Heart left ventricle (tissue), 7 donors: Measurements from ENCODE around the genes NUCB1 and RUVBL2.

DNA sequence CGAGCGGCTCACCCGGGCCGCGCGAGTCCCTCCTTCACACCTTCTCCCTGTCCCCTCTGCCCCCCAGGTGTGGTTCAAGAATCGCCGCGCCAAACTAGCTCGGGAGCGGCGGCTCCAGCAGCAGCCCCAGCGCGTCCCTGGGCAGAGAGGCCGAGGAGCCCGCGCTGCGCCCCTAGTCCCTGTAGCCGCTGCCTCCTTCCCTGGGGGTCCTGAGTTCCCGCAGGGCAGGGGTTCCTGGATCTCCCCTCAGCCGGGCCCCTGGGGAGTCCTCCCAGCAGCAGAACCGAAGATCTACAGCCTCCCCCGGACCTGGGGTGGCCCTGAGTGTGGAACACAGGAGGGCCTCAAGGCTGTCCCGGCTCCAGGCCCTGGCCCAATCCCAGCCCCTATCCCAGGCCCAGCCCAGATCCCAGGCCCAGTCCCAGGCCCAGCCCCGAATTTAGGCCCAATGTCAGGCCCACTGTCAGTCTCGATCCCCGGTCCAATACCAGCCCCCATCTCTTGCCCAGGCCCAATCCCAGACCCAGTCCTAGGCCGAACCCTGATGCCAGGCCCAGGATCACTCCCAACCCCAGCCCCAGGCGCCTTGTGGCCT, 1.8 kb downstream of the TPRX2 start:
- PRO-cap, 6 experiments: peak in 2 of 6 experiments; most common minus-strand start position 369 of the sequence (in 2)
- RAMPAGE, long total RNA, 2 experiments: no peak in any of the 2 experiments
- RRBS: 61% methylated on average over 6 of the region's 29 CpGs

DNA sequence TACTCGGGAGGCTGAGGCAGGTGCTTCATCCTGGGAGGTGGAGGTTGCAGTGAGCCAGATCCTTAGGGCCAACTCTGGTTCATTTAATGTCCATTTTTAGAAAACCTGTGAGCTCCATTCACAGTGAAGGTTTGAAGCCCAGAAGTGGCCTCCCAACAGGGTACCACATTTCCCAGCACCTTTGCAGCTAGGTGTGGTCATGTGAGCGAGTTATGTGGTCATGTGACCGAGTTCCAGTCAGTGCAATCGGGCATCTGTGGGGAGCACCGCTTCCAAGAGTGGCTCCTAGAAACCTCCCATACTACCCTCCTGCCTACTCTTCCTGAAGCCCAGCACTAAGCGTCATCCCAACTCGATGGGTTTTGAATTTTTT, 618 bp upstream of the PLA2G4C start:
- PRO-cap, 6 experiments: no peak in any of the 6 experiments
- RAMPAGE, long total RNA, 2 experiments: no peak in any of the 2 experiments
- RRBS: no CpG with 5 or more reads among the region's 7 CpGs

DNA sequence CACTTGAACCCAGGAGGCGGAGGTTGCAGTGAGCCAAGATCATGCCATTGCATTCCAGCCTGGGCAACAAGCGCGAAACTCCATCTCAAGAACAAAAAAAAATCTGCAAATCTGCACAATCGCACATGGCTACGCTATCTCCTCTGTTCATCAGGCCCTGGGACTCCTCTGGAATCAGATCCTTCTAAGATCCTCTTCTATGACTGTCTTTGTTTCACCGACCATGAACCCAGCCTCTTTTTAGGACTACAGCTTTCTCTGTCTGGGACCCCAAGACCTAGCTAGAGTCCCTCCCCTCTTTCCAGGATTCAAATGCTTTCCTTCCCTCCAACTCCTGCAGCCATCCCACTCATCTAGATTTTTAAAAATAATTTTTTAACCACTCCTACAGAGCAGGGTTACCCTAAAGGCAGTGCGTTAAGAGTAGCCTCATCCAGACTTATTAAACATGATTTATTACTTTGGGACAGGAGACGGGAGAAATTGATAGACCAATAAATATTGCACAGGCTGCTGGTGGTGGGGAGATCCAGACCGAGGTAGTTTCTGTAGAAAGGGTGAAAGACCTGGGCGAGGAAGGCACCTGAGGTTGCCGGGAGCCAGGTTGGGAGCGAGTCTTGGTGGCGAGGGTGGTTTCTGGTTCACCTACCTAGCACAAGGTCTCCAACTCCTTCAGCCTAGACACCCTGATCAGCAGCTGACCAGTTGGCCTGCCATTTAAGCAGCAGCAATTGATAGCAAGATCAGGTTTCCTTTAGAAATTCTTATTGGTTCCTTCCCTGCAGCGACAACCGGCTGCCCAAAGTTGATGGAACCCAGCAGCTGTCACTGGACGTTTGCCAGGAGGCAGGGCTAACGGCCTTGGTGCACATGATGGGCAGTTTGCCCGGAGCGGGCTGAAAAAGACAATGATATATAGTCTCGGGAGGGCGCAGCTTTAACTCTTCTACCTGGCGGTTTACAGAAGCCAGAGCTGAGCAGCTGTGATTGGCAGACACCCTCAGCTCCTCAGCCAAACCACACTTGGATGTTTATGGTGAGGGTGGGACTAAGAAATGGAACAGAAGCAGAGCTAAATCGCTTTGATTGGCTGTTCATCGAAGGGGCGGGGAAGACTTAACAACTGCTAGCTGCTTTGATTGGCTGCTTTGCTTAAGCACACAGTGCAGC, 7.0 kb downstream of the EMP3 start:
- PRO-cap, 6 experiments: peak in 6 of 6 experiments; most common minus-strand start position 1,025 of the sequence (in 3)
- RAMPAGE, long total RNA, 2 experiments: no peak in any of the 2 experiments
- RRBS: 3% methylated on average over 3 of the region's 25 CpGs

GRCh38 chr19:48452226-48452660, 3.1 kb upstream of the KCNJ14 start:
- PRO-cap, 6 experiments: no peak in any of the 6 experiments
- RAMPAGE, long total RNA, 2 experiments: no peak in any of the 2 experiments
- RRBS: no CpG with 5 or more reads among the region's 6 CpGs

DNA sequence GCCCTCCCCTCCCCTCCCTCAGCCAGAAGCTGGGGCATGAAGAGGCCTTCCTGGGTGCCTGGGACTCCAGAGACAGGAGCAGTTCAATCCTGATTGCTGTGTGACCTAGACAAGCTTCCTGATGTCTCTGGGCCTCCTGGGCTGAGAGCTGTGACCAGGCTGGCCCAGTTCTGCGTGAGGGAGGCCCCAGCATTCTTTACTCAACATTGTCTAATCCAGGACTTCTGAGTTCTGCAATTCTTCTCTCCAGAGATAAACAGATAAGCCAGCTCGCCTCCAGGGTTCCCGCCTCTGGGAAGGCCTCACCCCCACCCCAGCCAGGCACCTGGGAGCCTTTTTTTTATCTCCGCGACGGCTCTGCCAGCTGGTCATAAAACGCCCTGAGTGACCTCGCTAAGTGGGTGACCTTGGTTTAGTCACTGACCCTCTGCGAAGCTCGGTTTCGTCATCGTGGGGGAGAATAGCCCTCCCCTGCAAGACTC, 1.7 kb downstream of the SULT2B1 start:
- PRO-cap, 6 experiments: no peak in any of the 6 experiments
- RAMPAGE, long total RNA, 2 experiments: no peak in any of the 2 experiments
- RRBS: no CpG with 5 or more reads among the region's 12 CpGs

DNA sequence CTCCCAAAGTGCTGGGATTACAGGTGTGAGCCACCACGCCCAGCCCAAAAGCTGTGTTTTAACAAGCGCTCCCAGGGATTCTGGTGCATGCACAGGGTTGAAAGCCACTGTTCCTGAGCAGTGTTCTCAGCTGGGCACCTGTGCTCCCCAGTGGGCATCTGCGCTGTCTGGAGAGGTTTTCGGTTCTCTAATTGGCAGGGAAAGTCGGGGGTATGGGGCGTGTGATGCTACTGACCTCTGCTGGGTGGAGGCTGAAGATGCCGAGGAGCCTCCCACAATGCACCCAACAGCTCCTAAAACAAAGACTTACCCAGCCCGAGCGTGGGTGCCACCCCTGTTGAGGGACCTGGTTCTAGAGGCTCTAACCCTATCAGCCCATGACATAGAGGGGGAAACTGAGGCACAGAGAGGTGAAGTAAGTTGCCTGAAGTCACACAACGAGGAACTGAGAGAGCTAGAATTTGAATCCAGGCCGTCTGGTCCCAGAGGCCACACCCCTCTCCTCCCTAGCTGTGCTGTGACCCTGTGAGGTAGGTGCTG, 2.2 kb downstream of the SPACA4 start:
- PRO-cap, 6 experiments: no peak in any of the 6 experiments
- RAMPAGE, long total RNA, 2 experiments: no peak in any of the 2 experiments
- RRBS: no CpG with 5 or more reads among the region's 11 CpGs

DNA sequence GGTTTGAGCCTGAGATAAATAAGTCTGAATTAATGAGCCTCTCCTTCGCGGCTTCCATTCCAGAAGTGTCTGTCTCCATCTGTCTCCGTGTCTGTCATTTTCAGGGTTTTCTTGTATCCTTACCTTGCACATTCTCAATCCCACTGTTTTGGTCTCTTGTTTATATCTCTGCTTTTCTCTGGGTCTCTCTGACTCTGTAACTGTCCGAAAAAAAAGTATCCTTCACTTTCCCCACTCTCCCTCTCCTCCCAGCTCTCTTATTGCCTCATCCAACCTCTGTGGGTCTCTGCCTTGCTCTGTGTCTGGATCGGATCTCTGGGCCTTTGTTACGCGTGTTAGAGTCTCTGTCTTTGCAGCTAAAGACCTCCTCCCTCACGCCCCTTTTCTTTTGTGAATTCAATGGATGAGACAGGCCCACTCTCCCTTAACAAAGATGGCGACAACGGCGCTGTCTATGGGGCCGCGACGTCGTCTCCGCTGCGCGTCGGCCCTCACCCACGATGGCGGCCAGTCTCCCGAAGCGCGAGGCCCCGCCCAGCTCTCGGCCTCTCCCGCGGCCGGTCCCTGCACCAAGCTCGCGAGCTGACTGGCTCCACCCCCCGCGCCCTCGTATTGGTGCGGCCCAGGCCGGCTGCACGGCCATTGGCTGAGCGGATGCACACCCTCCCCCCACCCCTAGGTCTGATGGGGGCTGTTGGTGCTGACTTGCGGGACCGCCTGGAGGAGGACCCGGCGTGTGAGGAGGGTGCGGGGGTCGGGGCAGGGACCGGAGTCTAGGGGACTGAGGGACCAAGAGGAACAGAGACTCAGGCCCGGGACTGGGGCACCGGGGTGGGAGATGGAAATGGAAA, 4.6 kb downstream of the SPHK2 start:
- PRO-cap, 6 experiments: peak in 5 of 6 experiments; most common plus-strand start position 713 of the sequence (in 4); most common minus-strand start position 514 of the sequence (in 3)
- RAMPAGE, long total RNA, 2 experiments: start-site peak on the plus strand in 1 of 2 experiments, centred at position 491 of the sequence, 11 reads per replicate
- RRBS: 3% methylated on average over 18 of the region's 47 CpGs

GRCh38 chr19:48899659-48900514, at the start of gene NUCB1:
Gene NUCB1 (plus strand): TSS chr19:48900312.
- PRO-cap, 6 experiments: peak in 6 of 6 experiments; most common plus-strand start chr19:48900347 (in 3); most common minus-strand start chr19:48900199 (in 3)
- RAMPAGE, long total RNA, 2 experiments: start-site peak on the plus strand in 2 of 2 experiments, at chr19:48900322-48900364 at its widest, 3,676 to 4,549 reads per replicate
- RRBS: under 1% methylated on average over 4 of the region's 35 CpGs

DNA sequence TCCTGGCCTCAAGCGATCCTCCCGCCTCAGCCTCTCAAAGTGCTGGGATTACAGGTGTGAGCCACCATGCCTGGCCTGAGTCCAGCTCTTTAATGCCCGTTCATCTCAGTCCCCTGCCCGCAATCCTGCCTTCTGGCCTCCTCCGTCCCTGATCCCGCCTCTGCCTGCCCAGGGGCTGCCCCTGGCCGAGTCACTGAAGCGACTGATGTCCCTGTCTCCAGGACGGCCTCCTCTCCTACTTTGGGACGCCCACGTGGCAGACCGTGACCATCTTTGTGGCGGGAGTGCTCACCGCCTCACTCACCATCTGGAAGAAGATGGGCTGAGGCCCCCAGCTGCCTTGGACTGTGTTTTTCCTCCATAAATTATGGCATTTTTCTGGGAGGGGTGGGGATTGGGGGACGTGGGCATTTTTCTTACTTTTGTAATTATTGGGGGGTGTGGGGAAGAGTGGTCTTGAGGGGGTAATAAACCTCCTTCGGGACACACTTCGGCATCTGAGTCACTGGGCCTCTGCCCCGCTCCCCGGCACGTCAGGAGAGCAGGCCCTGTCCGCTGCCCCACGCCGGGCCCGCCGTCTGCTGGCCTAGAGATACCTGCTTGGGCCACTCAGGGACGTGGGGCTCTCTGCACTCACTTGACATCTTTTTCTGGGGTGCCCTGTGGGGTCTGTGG, 3.7 kb upstream of the FTL start:
- PRO-cap, 6 experiments: no peak in any of the 6 experiments
- RAMPAGE, long total RNA, 2 experiments: no peak in any of the 2 experiments
- RRBS: 88% methylated on average over 5 of the region's 26 CpGs

DNA sequence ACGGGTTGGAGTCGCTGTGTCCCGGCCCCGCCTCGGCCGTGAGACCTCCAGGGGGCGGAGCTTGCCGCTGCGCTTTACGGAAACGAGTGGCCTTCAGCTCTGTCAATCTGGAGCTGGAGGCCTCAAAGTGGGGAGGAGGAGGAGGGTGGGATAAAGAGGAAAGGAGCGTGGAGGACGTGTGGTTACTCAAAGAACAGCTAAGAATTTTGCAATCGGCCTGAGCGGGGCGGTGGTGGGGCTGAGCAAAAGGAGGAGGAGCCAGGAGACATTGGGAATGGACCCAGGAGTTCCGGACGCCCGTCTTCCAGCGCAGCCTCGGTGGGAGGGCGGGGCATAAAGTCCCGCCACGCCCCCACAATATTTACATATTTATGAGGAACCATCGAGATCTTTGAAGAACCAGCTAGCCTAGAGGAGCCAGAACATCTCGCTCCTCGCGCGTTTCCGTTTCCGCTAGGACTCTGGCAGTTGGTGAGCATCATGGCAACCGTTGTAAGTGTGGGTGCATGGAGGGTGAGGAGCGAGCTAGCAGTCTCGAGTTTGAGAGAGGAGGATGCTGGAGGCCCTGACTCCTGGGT, at the start of gene RUVBL2:
Gene RUVBL2, plus strand, starts transcription at position 456 of the 578 bp plus-strand sequence.
- PRO-cap, 6 experiments: peak in 6 of 6 experiments; most common plus-strand start position 153 of the sequence (in 5); most common minus-strand start position 320 of the sequence (in 5)
- RAMPAGE, long total RNA, 2 experiments: start-site peak on the plus strand in 2 of 2 experiments, centred at positions 463 to 464 of the sequence, 240 to 435 reads per replicate
- RRBS: 2% methylated on average over 3 of the region's 34 CpGs

GRCh38 chr19:49145835-49146706, 9.1 kb downstream of the HRC start:
- PRO-cap, 6 experiments: no peak in any of the 6 experiments
- RAMPAGE, long total RNA, 2 experiments: no peak in any of the 2 experiments
- RRBS: no CpG with 5 or more reads among the region's 34 CpGs

DNA sequence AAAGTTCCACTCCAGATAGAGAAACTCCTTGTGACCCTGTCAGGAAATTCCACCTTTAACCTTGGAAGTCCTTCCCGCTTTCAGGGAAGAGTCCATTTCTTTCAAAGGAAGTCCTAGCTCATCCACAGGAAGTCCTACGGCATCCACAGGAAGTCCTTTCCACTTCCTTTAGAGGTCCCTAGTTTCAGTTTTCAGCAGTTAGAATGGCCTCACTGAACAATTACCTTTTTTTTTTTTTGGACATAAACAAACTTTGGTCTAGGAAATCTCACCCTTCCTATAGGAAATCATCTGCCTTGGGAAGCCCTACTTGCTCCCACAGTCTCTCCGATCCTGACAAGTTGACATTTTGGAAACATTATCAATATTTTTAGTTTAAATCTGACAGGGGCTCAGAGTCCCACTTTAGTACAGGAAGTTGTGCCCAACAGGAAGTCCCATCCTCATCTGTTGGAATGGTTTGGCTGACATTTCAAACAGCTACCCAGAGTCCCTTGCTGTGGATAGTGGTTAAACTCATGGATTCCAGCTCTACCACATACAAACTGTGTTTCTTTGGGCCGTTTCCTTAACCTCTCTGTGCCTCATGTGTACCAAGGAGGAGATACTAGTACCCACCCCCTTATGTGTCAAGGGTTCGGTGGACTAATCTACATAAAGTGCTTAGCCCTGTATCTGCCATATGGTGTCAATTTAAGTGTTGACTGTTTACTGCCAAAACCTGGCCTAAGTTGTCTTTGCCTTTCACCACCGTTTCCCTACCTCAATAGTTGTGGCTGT, 31.9 kb downstream of the TRPM4 start:
- PRO-cap, 6 experiments: no peak in any of the 6 experiments
- RAMPAGE, long total RNA, 2 experiments: no peak in any of the 2 experiments
- RRBS: no CpG with 5 or more reads among the region's 6 CpGs

DNA sequence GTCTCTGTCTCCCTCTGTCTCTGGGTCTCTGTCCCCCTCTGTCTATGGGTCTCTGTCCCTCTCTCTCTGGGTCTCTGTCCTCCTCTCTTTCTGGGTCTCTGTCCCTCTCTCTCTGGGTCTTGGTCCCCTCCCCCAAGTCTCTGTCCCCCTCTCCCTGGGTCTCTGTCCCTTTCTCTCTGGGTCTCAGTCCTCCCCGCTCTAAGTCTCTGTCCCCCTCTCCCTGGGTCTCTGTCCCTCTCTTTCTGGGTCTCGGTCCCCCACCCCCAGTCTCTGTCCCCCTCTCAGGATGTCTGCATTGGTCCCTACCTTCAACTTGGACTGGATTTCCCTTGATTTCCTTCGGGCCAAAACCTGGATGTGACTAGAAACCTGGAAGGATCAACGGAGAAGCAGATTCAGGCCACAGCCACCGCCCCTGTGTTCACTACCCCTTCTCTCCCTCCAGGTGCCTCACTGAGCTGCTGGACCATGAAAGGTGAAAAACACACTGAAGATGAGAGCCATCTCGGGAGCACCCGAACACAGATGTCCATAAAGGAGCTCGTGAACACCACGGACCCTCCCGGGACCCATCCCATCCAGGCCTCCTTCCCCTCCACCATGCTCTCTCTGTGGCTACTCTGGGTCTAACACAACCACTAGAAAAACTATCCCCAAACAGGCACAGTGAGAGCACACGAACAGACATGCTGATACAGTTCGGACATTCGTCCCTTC, 5.1 kb downstream of the TEAD2 start:
- PRO-cap, 6 experiments: no peak in any of the 6 experiments
- RAMPAGE, long total RNA, 2 experiments: no peak in any of the 2 experiments
- RRBS: no CpG with 5 or more reads among the region's 13 CpGs

- PRO-cap, 6 experiments: no peak in any of the 6 experiments
- RAMPAGE, long total RNA, 2 experiments: no peak in any of the 2 experiments
- RRBS: no CpG with 5 or more reads among the region's 6 CpGs
Measured at GRCh38 chr19:49446970-49447239, 4.7 kb downstream of the PIH1D1 start.

- PRO-cap, 6 experiments: no peak in any of the 6 experiments
- RAMPAGE, long total RNA, 2 experiments: no peak in any of the 2 experiments
- RRBS: no CpG with 5 or more reads among the region's 15 CpGs
Measured at GRCh38 chr19:49453757-49454474, 891 bp downstream of the ALDH16A1 start.

- PRO-cap, 6 experiments: no peak in any of the 6 experiments
- RAMPAGE, long total RNA, 2 experiments: no peak in any of the 2 experiments
- RRBS: no CpG with 5 or more reads among the region's 25 CpGs
Measured at GRCh38 chr19:49469979-49470837, 3.8 kb upstream of the FLT3LG start.

- PRO-cap, 6 experiments: no peak in any of the 6 experiments
- RAMPAGE, long total RNA, 2 experiments: no peak in any of the 2 experiments
- RRBS: no CpG with 5 or more reads among the region's 7 CpGs
Measured at GRCh38 chr19:49489218-49489437, 1.7 kb downstream of the RPL13A start.

DNA sequence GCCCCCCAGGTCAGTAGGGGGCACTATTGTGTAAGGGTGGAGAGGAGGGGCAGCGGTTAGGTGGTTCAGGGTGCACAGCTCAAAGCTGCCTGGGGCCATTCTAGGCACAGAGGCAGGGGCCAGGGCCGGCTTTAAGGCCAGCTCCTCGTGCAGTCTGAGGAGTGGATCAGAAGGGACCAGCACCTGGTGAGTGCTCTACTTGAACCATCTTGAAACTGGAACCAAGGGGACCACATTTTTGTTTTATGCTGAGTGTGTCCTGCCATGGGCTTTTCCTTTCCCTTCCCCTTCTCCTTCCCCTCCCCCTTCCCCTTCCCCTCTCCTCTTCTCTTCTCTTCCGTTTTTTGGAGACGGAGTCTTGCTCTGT, 5.7 kb upstream of the FCGRT start:
- PRO-cap, 6 experiments: no peak in any of the 6 experiments
- RAMPAGE, long total RNA, 2 experiments: no peak in any of the 2 experiments
- RRBS: no CpG with 5 or more reads among the region's 5 CpGs

DNA sequence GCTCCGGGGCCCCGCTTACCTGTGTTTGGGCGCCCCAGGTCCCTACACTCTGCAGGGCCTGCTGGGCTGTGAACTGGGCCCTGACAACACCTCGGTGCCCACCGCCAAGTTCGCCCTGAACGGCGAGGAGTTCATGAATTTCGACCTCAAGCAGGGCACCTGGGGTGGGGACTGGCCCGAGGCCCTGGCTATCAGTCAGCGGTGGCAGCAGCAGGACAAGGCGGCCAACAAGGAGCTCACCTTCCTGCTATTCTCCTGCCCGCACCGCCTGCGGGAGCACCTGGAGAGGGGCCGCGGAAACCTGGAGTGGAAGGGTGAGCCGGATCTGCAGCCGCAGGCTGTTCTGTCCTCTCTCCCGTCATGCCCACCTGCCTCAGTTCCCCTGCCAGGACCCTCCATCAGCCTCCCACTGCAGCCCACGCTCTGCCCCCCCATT, 1.7 kb downstream of the FCGRT start:
- PRO-cap, 6 experiments: no peak in any of the 6 experiments
- RAMPAGE, long total RNA, 2 experiments: no peak in any of the 2 experiments
- RRBS: no CpG with 5 or more reads among the region's 21 CpGs

DNA sequence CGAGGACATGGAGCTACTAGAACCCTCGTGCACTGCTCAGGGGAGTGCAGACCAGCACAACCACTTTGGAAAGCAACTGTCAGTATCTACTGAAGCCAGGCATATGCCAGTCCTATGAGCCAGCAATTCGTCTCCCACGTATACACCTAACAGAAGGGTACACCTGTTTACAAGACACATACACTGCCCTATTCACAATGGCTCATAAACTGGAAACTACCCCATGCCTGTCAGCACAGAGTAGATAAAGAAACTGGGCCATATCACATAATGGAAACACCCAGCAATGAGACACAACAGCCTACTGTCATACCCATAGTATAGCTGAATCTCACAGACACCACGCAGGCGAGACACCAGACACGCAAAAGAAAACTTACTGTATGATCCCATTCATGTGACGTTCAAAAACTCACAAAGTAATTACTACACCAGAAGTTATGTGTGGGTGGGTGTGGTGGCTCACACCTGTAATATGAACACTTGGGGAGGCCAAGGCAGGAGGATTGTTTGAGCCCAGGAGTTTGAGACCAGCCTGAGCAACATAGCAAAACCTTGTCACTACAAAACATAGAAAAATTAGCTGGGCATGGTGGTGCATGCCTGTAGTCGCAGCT, 15.7 kb downstream of the NOSIP start:
- PRO-cap, 6 experiments: no peak in any of the 6 experiments
- RAMPAGE, long total RNA, 2 experiments: no peak in any of the 2 experiments
- RRBS: no CpG with 5 or more reads among the region's 9 CpGs